Camera-type eye (tissue), 1 donor: Measurements from ENCODE around the genes FASLG and KLHL20.

DNA sequence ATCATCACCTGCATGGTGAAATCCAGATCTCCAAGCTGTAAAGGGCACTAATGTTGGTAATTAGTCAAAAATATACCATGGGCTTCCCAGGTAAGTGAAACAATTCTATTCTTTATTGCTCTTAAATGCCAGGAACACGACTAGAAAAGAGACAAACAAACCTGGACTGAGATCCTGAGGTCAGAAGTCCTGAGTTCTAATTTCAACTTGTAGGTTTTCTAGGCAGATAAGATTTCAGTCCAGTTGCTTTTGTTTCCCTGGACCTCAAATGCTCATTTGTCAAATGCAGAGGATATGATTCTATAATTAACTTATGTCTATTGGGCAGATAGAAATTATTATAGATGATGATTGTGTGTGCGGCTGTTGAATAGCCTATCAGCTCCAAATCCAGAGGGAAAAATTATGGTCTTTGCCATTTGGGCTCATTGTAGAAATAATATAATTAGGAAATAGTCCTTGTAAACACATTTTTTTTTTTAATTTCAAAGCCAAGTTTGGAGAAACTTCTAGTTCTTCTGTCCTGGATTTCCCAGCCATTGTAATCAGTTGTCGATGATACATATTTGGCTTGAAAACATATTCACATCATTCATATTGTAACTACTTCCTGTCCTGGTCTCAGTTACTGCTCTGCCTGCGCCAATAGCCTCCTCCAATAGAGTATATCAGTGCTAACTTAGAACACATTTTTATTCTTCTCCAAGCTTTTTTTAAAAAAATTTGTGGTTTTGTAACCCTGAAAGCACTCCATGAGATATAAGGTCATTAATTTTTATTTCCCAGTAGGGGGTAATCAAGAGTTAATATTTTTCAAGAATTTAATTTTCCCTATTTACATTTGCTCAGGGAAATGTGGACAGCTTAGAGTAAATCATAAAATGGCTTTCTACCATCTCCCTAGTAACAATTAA lies 46.3 kb upstream of the FMO2 start:
- RAMPAGE, long total RNA, result no peak

DNA sequence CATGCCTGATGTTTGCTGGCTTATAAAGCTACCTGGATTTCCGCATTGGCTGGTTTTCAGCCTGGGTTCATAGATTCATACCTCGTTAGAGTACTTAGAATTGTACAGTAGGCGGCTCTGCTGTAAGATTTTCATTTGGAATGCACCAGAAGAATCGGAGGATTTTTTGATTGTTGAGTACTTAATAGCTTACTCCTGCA lies 1.2 kb downstream of the PRRC2C start:
- RAMPAGE, long total RNA, result no peak

DNA sequence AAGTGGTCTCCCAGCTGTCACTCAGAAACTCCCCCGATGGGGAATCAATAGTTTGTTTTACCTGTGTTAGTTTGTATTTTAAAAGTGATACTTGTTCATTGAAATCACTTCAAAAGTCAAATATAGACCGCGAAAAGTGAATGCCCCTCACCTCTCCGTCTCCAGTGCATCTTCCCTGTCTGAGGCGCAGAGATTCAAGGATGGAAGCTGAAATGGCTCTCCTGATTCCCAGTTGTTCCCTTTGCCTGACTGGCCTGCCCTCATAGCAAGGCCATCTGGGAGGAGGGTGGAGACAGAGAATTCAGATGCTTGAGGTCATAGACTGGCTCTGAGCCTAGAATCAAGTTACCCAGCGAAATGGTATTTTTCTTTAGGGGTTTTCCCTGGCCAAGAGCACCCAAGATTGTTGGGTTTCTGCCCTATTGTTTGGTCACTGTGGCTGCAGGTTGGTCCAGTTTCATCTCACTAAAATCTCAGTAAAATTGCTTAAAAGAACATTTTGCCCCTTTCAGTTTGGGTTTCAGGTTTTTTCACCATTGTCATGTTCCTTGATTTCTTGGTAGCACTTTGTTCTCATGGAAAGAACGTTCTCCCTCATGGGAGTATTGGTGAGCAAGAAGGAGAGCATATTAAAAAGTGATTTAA lies 7.2 kb downstream of the METTL13 start:
- RAMPAGE, long total RNA, result no peak

GRCh38 chr1:172383410-172384042 lies 37.0 kb upstream of the C1orf105 start:
- RAMPAGE, long total RNA, result no peak

- RAMPAGE, long total RNA, result no peak
These were observed 259 bp downstream of the C1orf105 start for GRCh38 chr1:172420844-172421043.

- RAMPAGE, long total RNA, result no peak
These were observed at the start of gene FASLG for GRCh38 chr1:172658801-172659543. Gene FASLG (plus strand): TSS chr1:172659103.

DNA sequence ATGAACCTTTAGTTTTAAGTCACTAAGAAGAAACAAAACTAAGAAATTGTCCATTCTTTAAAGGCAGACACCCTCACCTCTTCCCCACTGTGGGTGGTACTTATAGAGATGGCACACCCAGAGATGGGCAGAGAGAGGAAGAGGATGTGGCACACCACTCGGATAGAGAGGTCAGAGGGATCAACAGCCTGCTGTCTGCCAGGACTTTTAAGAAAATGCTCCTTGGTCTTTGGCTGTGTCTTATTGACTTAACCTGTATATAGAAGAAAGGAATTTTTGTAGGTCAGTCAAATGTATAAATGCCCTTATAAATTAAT lies 45.1 kb downstream of the FASLG start:
- RAMPAGE, long total RNA, result no peak

GRCh38 chr1:172717660-172717968 lies 58.7 kb downstream of the FASLG start:
- RAMPAGE, long total RNA, result no peak

- RAMPAGE, long total RNA, result no peak
These were observed 167.2 kb downstream of the FASLG start for GRCh38 chr1:172825880-172826711.

DNA sequence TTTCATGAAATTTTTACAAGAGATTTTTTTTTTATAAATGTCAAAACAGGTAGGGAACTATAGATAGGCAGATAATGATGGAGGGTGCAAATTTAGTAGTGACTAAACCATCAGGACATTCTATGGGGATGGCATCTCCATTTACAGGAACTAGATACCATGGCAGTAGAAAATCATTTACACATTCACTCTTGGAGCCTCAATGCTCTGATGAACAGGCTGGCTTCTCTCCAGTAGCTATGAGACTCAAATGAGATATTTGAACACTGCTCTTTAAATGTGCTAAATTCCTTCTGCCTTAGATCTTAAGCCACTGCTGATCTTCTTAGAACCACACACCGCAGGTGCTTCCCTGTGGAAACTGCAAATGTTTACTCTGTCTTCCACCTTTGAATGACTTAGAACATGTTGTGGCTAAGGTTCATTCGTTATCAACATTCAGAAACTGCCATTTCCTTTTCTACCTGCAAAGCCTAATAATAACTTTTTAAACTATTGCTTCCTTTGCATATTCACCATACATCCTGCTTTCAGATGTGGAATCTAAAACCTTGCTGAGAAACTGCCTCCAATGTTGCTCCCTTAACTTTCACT lies 144.0 kb downstream of the TNFSF18 start:
- RAMPAGE, long total RNA, result no peak

GRCh38 chr1:172914422-172914832 lies 136.3 kb downstream of the TNFSF18 start:
- RAMPAGE, long total RNA, result no peak

DNA sequence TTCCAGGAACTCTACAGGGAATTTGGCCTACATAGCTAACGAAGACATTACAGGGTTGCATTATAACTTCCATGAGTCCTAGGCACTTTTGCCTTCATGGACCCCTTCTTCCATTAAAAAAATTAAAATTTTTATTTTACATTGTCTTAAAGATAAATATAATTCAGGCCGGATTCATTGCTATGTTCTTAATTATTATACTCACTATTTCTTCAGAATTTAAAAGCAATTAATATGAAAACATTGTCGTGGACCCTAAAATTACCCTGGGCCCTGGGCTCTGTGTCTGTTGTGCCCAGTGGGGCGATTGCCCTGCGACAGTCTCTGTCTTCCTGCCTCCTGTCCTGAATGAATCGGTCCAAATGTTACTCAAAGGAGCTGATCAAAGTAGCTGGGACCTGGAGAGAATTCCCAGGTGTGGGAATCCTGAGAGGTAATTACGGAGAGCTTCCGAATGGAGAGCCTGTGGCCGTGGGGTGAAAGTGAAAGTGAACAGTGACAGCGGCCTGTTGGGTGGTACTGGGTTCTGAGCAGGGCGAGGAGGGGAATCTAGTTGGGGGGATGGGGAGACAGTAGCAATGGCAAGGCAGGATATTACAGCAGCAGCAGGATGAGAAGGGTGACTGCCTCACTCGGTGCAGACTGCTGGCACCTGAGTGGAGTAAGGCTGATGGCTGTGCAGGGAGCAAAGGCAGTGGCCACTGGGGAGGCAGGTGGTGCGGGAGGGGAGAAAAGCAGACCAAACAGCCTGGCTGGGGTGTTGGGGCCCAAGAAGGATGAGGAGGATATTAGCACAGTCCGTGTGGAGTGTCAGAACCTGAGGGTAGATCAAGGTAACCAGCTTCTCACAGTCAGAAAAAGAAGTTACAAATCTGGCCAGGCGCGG lies 70.5 kb upstream of the PRDX6 start:
- RAMPAGE, long total RNA, result no peak

- RAMPAGE, long total RNA, result no peak
These were observed 66.2 kb upstream of the PRDX6 start for GRCh38 chr1:173410836-173411381.

DNA sequence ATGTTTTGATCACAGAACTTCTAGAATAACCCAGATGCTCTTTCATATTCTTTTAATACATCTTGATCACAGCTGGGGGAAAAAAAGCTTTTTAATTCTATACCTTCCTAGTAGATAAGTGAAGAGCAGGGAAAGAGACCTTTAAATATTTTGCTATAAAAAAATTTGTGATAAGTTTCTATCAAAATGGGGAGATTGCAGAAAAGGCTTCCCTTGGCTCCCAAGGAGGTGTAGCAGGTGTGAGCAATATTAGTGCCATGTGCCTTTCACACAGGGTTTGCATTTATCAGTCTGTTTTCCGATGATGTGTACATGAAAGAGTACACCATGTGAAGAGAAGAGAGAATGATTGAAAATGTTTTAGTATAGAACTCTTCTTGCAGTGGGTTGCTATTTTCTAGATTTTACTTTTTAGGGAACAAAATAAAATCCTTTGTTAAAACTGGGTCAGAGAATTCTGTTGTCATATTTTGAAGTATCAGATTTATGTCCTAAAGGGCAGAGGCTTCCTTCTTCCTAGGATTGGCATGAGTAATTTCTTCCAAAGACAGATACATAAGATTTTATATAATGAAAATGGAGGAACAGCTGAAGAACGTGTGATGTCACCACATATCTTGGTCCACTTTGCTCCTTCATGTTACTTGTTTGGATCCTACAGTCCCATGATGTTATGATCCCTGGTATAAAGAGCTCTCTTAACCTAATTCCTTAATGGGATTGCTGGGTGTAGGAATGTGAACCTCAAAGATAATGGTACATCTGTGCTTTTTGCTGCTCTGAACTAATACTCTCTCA lies 11.4 kb downstream of the PRDX6 start:
- RAMPAGE, long total RNA, result no peak

GRCh38 chr1:173507573-173508011 lies 30.5 kb downstream of the PRDX6 start:
- RAMPAGE, long total RNA, result no peak

DNA sequence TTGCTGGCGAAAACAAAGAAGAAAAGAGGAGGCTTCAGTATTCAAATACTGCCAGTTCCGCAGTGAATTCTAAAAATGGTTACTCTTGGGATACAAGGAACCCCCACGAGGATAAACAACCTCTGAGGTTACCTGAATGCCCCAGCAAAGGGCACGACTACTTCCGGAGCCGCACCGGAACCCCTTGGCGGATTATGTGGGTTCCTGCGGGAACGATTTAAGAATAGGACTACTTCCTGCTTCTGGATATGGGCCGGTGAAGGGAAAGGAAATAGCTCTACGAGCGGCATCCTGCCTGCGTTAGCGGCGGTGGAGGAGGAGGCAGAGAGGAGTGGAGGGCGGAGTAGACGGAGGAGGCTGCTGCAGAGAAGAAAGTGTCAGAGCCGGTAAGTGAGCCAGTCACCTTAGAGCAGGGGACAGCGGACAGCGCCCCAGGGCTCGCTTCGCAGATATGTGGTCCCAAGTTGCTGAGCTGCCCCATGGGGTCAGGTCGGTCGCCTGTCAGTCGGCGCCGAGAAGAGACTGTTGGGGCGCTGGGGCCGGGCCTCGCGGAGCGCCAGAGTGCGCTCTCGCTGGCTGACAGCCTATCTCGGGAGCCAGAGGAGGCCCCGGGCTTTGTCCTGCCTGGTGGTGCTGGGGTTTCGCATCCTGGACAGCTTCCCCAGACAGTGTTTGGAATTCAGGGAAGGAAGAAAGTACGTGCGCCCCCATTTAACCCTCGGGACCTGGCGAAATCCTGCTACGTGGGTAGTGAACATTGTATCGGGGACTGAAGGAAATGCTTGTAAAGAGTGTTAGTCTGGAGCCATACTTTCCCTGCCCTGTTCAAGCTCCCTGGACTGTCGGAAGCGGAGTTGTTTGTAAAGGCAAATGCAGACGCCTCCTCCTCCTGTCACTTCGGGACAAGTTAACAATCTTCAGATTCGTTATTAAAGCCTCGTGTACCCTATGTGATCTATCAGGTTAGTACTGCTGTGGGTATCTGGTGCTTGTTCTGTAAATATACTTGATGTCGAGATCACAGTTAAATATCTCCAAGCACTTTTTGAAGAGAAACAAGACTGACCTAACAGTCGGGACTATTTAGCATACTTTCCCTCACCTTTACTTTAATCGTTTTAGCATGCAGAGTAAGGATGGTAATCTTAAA lies at the start of gene KLHL20:
Gene KLHL20 (plus strand): TSS at position 289 of the 1,150 bp plus-strand sequence.
- RAMPAGE, long total RNA, result no peak

DNA sequence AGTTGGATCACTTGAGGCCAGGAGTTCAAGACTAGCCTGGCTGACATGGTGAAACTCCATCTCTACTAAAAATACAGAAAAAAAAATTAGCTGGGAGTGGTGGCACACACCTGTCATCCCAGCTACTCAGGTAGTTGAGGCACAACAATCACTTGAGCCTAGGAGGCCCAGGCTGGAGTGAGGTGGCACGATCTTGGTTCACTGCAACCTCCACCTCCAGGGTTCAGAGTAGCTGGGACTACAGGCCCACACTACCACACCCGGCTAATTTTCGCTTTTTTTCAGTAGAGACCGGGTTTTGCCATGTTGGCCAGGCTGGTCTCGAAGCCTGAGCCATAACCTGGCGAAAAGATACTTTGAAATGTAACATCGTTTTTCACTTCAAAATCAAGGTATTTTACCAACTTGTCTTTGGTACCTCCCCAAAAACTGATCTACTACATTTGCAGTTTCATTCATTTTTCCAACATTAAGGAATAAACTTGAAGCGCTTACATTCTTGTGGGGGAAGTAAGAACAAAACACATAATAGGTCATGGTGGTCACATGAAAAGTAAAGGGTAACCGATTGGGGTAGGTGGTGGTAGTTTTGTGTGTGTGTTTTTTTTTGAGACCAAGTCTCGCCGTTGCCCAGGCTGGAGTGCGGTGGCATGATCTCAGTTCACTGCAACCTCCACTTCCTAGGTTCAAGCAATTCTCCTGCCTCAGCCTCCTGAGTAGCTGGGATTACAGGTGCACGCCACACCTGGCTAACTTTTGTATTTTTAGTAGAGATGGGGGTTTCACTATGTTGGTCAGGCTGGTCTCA lies 6.3 kb upstream of the ZBTB37 start:
- RAMPAGE, long total RNA, result no peak

GRCh38 chr1:173925348-173925534 lies 8.1 kb upstream of the SERPINC1 start:
- RAMPAGE, long total RNA, result no peak

DNA sequence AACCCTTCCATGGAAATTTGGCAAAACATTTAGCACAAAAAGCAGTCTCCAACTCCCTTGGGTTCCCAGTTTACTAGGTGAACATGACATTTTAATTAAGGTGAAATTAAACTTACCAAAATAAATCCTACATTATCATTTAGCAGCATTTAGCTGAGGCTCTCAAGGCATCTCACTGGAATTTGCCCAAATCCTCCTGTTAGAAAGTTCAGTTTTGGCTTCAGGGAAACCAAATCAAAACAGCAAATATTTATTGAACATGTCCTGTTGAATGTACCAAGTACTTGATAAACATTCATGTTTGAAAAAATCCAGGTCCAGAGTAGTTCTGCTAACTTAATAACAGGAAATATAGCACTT lies 8.4 kb upstream of the SERPINC1 start:
- RAMPAGE, long total RNA, result no peak

DNA sequence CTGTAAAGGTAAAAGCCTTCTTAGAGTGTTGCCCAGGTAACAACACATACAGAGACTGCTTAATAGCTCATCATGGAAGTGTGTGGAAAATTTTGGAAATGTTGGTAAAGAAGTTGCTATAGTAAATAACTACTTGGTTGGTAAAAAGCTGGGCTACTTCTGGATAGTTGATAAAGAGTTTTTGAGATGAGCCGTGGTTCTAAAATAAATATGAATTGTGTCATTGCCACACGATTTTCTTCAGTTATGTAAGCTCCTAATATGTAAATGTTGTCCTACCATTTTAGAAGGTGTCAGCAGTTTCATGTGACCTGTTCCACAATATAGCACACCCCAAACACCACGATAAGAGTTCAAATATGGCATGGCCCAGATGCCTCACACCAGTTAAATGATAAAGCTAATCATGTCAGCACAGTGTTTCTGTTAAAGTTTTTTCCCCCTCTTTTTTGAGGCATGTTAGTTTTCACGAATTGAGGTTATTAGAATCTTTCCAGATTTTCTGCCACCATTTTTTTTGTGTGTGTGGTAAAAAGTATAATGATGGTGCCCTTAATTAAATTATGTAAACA lies 7.5 kb downstream of the RABGAP1L start:
- RAMPAGE, long total RNA, result no peak